Sciatic nerve (tissue), 1 donor: ENCODE data around the genes SPINK1, SPINK14, SPINK7, SPINK9, HTR4 and PCYOX1L.

DNA sequence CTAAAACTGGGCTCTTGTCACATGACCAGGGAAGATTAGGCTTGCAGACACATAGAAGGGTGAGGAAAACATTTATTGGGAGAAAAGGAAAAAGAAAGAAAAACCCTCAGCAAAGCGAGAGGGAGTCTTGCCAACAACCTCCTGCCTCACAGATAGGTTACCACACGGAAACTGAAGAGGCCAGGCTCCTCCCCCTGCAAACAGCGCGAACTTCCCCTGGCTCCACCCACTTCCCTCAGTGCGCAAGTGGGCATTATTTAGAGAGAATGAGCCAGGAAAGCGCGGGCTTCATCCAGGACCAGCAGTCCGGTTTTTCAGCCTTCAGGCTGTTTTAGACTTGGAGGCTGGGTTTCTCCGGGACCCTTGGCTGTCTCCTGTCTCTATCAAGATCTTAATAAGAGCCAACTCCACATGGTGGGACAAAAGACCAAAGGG is 70.3 kb downstream of the STK32A start:
- PRO-cap = no peak

GRCh38 chr5:147503836-147504404 is 5.9 kb downstream of the DPYSL3 start:
- PRO-cap = no peak

GRCh38 chr5:147508822-147509759 is 777 bp downstream of the DPYSL3 start:
- PRO-cap = bidirectional peak, plus-strand start at chr5:147509198, minus-strand start at chr5:147509152

DNA sequence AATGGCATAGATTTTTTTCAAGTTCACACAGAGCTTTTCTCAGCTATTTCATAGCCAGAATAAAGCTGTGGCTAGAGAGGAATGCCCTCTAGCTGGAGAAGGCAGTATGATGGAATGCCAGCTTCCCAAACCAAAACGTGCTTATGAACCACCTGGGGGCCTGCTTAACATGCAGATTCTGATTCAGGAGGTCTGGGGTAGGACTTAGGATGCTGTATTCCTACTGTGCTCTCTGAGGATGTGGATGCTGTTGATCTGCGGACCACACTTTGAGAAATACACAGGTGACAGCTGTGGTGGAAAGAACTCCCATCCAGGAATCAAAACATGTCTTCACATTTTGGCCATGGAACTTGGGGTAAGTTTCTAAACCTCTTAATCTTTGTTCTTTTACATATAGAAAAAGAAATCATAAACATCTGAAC is 49.9 kb upstream of the DPYSL3 start:
- PRO-cap = no peak

DNA sequence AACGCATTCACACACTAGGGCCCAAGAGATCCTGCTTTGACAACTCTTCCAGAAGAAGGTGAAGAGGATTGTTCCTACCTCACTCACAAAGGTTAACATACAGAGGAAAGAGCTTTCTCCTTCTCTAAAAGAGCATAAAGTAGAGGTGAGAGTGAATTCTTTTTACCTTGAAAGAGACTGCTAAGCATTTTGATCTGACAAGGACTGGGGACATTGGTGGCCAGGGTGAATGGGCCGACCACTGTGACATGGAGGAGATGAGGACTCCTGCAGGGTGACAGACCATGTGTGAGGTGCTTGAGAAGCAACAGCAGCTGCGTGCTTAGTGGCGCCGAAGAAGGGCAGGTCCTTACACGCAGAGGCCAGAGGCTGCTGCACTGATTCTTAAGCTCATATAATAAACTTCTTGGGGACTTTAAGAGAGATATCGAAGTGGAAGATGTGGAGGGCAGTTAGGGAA is 8.6 kb upstream of the JAKMIP2 start:
- PRO-cap = no peak

GRCh38 chr5:147831362-147832011 is at the start of gene SPINK1:
TSS of gene SPINK1 (minus strand) at chr5:147831671.
- PRO-cap = no peak

GRCh38 chr5:148086159-148086632 is 22.4 kb downstream of the SPINK5 start:
- PRO-cap = no peak

DNA sequence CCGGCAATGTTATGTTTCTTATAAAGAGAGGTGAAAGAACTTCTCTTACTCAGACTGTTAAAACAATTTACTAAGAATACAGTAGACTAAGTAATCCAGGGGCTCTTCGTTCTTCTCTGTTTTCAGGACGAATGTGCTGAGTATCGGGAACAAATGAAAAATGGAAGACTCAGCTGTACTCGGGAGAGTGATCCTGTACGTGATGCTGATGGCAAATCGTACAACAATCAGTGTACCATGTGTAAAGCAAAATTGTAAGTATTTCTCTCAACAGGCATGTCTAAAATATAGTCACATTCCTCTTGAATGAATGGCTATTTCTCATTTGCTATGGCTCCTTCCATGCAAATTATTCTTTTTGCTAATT is 50.1 kb upstream of the SPINK14 start:
- PRO-cap = no peak

DNA sequence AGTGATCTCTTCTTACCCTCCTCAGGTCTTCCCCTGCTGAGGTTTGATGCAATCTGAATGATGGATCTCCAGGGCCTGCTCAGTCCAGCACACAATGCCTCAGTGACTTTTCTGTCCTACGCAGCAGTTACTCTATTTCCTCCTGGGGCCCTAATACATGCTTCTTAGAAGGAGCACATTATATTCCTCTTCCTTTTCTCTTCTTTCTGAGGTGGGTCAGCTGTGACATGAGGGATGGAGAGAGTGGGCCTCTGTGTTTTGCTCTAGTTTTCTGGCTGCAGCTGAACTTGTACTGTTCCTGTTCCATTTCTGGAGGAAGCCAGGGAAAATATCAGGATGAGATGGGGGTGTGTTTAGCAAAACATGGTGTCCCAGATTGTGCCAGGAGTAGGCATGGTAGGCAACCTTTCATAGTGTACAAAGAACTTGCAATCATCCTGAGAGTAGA is at the start of gene SPINK14:
Gene SPINK14, plus strand, starts transcription at position 190 of the 448 bp plus-strand sequence.
- PRO-cap = no peak

- PRO-cap = no peak
Observed at GRCh38 chr5:148280760-148281328, 12.2 kb downstream of the SPINK13 start.

GRCh38 chr5:148312345-148312605 is at the start of gene SPINK7:
TSS of gene SPINK7 (plus strand) at chr5:148312423.
- PRO-cap = no peak

- PRO-cap = no peak
Observed at GRCh38 chr5:148335397-148335744, at the start of gene SPINK9. TSS of gene SPINK9 (plus strand) at chr5:148335559.

- PRO-cap = no peak
Observed at GRCh38 chr5:148654448-148654976, at the start of gene HTR4. TSS of gene HTR4 (minus strand) at chr5:148654527.

- PRO-cap = no peak
Observed at GRCh38 chr5:148738943-148739425, 84.7 kb upstream of the HTR4 start.

DNA sequence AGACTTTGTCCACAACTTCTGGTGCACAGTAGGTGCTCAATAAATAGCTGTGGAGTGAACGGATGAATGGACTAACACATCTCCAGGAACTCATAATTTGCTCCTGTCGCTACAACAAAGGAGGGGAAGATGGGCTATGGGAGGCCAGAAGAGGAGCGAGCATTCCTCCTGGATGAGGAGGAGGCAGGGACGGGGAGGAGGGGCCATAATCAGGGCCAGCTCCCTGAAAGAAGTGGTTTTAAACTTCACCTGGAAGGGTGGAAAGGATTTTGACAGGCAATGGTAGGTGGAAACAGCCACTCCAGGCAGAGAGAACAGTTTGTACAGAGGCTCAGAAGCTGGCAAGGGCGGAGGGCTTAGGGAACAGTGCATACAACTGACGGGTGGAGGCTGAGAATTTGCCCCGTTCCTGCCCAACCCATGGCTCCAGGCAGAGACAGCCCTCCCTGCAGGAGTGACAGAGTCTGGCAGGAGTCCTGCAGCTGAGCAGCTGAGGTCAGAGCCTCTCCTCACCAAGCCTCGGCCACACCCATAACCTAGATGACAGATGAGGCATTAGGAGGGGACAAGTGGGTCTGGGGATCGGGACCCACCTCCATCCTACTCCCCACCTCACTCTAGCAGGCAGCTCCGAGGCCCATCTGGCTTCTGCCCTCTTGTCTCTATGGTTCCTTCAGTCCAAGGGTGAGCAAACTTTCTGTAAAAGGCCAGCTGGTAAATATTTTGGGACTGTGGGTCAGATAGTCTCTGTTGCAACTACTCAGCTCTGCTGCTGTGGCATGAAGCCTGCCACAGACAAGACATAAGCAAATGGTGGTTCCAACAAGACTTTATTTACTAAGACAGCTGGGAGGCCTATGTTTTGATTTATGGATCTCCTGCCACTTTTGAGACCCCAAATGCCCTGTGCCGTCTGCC is 83.8 kb downstream of the SH3TC2 start:
- PRO-cap = no peak

DNA sequence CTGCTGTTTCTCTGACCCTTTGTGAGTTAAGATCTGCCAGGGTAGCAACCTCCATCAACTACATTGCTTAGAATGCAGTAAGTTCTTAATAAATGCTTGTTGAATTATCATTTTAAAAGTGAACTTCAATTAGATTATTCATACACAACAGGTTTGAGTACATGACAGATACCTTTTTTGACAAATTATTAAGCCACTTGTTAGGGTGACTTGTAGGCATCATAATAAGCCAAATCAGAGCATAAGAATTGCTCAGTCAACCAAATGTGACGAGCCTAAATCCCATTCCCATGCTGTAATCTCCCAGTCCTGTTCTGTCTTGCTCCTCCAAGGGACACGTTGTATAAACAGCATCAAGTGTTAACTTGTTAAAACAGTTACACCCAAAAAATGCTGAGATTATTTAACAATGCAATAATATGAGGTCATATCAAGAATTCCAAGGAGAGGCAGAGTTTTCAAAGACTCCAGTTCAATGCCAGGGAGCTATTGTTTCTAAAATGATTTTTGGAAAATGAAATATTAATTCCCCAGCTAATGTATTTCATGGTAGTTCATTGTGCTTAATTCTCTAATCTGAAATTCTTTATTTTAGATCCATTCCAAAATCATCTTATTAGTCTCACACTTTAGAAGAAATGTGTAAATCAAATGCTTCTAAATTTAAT is 76.2 kb downstream of the SH3TC2 start:
- PRO-cap = no peak

DNA sequence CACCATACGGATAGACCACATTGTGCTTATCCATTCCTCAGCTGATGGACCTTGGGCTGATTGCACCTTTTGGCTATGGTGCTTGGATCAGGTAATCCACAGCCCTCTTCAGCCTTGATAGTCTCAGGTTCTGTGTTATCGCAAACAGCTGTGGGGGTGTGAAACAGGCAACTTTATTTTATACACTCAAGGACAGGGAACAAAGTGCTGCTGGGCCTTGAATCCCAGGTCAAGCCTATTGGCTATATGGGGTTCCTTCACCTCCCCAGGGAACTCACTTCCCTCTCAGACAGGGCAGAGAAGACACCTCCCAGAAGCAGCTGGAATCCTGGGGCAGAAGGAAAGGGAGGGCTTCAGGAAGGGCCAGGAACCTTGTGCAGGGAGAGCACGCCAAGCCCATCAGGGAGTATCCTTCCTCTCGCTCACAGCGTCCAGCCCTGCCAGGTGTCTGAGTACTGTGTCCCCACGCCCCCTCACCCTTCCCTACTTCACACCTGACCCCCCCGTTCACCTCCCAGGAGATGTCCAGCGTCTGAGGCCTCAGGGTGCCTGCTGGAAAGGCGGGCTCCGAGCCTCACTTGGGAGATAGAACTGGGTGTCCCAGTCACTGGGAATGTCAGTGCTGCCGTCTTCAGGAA is 32.7 kb downstream of the AFAP1L1 start:
- PRO-cap = bidirectional peak, plus-strand start at position 336 of the sequence, minus-strand start at position 276 of the sequence

DNA sequence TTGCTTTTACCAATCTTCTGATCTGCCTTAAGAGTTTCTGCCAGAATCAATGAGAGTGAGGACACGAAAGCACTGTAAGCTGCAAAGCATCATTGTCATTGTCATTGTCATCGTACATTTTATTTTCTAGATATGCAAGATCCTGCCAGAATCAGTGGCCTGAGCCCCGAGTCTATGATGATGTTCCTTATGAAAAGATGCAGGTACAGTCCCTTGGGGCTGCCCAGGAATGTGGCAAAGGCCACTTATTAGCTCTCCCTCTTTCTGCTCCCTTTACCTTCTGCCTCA is 25.1 kb upstream of the GRPEL2 start:
- PRO-cap = no peak

DNA sequence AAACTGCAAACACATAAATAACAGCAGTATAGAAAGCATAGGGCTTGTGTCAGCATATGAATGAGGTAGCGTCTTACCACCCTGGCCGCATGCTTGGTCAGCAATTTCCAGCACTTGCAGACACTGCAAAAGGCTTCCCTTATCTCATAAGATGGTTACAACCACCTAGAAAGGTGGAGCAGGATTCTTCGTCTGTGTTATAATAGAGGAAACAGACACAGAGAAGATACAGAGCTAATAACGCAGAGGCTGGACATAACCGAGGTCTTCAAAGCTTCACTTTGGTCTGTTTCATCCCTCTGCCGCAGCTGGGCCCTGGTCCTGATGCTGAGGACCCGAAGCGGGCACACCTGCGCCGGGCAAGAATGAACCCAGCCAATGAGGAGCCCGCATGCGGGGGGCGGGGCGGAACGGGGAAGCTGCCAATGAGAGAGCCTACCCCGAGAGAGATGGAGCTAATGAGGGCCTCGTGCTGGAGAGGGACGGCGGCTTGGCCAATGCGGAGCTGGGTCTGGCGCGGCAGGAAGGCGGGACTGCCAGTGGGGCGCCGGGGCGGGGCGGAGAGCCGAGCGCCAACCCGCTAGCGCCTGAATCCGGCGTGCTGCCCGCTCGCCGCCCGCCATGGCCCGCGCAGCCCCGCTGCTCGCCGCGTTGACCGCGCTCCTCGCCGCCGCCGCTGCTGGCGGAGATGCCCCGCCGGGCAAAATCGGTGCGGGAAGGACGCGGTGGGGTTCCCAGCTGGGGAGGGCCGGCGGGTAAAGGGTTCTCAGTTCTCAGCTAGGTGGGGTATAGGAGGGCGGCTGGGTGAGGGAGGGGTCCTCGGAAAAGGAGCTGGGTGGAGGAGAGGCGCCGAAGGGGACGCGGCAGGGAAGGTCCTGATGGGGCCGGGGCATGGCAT is at the start of gene PCYOX1L:
Gene PCYOX1L, plus strand, starts transcription at position 599 of the 898 bp plus-strand sequence.
- PRO-cap = bidirectional peak, plus-strand start at position 590 of the sequence, minus-strand start at position 364 of the sequence

DNA sequence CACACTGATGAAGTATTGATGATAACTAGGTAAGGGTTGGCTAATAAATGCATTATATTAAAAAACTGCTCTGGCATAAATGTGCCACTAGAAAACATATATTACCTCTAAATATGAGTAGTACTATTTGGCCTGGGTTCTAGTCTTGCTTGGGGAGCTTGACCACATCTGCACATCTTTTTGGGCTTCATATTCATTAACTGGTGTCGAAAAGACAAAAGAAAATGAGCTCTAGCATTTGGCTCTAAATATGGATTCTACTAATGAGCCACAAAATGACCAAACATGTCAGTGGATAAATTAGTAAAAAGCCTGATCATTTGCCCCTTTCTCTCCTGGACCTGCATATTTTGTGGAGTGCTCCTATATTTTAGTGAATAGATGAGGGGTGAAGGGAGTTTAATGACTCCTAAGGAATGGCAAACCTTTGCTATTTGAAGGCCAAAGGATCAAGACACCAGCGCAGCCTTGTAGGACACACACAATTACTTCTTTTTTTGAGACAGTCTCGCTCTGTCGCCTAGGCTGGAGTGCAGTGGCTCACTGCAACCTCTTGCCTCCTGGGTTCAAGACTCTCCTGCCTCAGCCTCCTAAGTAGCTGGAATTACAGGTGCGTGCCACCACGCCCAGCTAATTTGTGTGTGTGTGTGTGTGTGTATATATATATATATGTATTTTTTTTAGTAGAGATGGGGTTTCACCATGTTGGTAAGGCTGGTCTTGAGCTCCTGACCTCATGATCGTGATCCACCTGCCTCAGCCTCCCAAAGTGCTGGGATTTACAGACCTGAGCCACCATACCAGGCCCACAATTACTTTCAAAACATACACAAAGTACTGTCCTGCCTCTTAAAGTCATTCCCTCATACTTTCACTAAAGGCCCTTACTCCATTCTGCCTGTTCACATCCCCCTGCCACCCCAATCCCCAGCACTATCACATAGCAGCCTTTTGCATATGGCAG is 60.6 kb downstream of the CSNK1A1 start:
- PRO-cap = no peak